ENCODE measurements around the genes HERC6 and NAP1L5.

DNA sequence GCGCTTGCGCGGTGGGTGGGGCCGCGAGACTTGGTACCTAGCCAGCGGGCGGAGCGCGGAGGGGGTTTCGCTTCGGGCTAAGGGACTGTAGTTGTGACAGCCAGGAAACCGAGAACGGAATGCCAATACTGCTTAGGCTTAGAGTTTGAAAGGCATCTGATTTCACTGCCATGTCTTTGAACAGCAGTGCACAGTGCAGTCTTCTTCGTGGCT, 388 bp upstream of the PPM1K start:
- PRO-cap, 2 experiments = peak in 1 of 2 experiments; most common plus-strand start position 90 of the sequence (in 1)

DNA sequence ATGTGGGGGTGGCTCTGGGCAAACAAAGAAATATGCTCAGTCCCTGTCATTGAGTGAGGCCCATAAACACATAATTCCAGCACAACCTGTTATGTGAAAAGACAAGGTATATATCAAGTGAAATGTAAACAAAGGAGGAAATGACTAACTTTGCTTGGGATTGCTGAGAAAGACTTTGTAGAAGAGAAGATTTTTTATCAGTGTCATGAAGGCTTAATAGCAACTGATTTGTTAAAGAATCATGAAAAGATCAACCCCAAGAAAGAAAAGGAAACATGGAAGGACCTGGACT, 34.7 kb upstream of the PPM1K start:
- PRO-cap, 2 experiments = no peak in any of the 2 experiments

GRCh38 chr4:88378618-88379251, at the start of gene HERC6:
TSS of gene HERC6 (plus strand) at chr4:88378852.
- PRO-cap, 2 experiments = peak in 1 of 2 experiments; most common plus-strand start chr4:88378852 (in 1); most common minus-strand start chr4:88378945 (in 1)

DNA sequence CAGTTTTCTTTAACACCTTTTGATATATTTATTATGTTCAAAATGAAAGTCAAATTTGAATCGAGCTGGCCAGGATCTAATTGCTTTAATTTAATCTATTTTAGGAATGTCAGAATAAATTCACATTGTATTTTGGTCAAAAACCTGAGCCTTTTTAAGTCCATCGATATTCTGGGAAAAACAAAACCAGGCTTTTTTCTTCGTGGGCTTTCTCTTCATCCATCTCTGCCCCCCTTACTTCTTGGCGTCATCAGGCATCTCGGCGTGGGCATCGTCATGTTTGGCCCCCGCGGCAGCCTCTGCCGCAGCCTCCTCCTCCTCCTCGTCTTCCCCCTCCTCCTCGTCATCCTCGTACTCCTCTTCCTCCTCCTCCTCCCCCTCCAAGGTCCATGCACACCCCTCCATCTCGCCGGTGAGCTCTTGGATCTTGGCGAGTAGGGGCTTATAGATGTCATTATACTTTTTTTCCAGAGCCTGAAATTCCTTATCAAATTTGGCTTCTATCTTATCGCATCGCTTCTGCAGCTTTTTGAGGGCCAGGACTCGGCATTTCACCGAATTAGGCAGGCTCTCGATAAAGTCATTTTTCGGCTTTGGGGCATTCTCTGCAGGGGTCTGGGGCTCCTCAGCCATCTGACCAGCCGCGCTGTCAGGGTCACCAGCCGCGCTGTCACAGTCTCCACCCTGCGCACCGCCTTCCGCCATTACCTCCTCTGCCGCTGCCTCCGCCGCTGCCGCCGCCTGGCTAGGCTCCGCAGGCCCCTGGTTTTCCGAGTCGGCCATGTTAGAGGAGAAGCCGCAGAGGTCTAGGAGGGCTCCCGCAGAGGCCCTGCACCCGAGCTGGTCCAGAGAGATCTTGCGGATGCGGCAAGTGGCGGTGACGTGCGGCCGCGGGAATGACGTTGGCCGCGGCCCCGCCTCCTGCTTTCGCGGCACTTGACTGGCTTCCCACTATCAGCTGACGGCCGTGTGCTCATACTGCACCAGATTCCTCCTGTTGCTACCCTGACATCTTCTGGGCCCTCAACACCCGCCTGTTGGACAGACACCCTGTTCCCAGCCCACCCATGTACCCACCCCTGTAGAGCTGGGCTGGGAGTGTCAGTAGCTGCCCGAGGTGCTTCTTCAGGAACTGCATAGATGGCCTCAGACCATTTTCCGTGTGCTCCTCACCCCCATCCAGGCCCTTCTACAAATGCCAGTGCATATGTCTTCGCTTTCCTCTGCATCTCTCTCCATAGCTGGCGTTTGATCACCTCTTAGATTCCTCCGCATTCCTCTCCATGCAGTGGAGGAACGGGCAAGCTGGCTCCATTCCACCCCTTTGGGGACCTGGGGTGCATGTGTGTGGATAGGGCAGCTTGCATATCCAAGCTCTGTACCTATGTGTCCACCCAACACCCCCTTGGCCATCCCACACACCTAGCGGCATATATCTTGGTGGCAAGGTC, at the start of gene NAP1L5:
TSS of gene NAP1L5 (minus strand) at position 858 of the 1,451 bp plus-strand sequence.
- PRO-cap, 2 experiments = peak in 1 of 2 experiments; most common plus-strand start position 986 of the sequence (in 1); most common minus-strand start position 858 of the sequence (in 1)

- PRO-cap, 2 experiments = no peak in any of the 2 experiments
Measured at GRCh38 chr4:88753947-88754668, 56.5 kb upstream of the NAP1L5 start.

- PRO-cap, 2 experiments = no peak in any of the 2 experiments
Measured at GRCh38 chr4:88772950-88773571, 75.4 kb upstream of the NAP1L5 start.

DNA sequence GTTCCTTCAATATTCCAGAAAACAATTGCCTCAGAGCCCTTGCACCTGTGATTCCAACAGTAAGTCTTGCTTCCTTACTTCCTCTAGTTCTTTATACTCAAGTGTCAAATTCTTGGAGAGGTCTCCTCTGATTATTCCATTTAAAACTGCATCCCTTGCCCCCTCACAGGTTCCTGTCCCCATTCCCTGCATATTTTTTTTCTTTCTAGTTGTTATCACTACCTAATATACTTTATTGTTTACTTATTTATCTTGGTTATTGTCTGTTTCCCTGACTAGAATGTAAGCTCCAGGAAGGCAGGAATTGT, 81.2 kb upstream of the NAP1L5 start:
- PRO-cap, 2 experiments = no peak in any of the 2 experiments

GRCh38 chr4:89161067-89161392, 49.7 kb downstream of the TIGD2 start:
- PRO-cap, 2 experiments = peak in 1 of 2 experiments; most common plus-strand start chr4:89161326 (in 1)

- PRO-cap, 2 experiments = no peak in any of the 2 experiments
Measured at GRCh38 chr4:89275225-89276240, 32.1 kb downstream of the GPRIN3 start.

GRCh38 chr4:89283648-89284198, 23.9 kb downstream of the GPRIN3 start:
- PRO-cap, 2 experiments = no peak in any of the 2 experiments

GRCh38 chr4:89407396-89407621, 99.7 kb upstream of the GPRIN3 start:
- PRO-cap, 2 experiments = no peak in any of the 2 experiments

GRCh38 chr4:90532772-90532971, 405.5 kb downstream of the CCSER1 start:
- PRO-cap, 2 experiments = no peak in any of the 2 experiments

DNA sequence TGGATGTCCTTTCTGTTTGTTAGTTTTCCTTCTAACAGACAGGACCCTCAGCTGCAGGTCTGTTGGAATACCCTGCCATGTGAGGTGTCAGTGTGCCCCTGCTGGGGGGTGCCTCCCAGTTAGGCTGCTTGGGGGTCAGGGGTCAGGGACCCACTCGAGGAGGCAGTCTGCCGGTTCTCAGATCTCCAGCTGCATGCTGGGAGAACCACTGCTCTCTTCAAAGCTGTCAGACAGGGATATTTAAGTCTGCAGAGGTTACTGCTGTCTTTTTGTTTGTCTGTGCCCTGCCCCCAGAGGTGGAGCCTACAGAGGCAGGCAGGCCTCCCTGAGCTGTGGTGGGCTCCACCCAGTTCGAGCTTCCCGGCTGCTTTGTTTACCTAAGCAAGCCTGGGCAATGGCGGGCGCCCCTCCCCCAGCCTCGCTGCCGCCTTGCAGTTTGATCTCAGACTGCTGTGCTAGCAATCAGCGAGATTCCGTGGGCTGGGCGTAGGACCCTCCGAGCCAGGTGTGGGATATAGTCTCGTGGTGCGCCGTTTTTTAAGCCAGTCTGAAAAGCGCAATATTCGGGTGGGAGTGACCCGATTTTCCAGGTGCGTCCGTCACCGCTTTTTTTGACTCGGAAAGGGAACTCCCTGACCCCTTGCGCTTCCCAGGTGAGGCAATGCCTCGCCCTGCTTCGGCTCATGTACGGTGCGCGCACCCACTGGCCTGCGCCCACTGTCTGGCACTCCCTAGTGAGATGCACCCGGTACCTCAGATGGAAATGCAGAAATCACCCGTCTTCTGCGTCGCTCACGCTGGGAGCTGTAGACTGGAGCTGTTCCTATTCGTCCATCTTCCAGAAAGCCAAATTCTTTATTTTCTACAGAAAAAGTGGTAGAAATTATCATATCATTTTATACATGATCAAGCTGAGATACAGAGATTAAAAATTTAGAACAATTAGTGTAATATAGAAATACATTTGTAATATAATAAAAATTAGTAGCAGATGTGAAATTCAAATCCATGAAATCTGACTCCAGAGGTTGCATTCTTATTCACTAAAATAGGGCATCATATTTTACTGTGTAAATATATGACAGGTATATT, 512.2 kb upstream of the GRID2 start:
- PRO-cap, 2 experiments = no peak in any of the 2 experiments

DNA sequence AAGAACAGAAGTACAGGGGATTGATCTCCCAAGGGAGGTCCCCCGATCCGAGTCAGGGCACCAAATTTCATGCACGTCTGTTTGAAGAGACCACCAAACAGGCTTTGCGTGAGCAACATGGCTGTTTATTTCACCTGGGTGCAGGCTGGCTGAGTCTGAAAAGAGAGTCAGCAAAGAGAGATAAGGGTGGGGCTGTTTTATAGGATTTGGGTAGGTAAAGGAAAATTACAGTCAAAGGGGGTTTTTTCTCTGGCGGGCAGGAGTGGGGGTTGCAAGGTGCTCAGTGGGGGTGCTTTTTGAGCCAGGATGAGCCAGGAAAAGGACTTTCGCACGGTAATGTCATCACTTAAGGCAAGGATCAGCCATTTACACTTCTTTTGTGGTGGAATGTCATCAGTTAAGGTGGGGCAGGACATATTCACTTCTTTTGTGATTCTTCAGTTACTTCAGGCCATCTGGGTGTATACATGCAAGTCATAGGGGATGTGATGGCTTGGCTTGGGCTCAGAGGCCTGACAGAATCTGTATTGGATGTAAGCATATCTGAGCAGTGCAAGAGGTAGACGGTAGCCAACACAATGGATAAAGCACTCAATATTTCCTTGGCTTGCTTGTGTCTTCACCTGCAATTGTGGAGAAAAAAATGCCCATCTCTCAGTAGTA, 26.5 kb upstream of the GRID2 start:
- PRO-cap, 2 experiments = no peak in any of the 2 experiments

- PRO-cap, 2 experiments = no peak in any of the 2 experiments
Measured at GRCh38 chr4:93827570-93827943, 996 bp upstream of the ATOH1 start.

DNA sequence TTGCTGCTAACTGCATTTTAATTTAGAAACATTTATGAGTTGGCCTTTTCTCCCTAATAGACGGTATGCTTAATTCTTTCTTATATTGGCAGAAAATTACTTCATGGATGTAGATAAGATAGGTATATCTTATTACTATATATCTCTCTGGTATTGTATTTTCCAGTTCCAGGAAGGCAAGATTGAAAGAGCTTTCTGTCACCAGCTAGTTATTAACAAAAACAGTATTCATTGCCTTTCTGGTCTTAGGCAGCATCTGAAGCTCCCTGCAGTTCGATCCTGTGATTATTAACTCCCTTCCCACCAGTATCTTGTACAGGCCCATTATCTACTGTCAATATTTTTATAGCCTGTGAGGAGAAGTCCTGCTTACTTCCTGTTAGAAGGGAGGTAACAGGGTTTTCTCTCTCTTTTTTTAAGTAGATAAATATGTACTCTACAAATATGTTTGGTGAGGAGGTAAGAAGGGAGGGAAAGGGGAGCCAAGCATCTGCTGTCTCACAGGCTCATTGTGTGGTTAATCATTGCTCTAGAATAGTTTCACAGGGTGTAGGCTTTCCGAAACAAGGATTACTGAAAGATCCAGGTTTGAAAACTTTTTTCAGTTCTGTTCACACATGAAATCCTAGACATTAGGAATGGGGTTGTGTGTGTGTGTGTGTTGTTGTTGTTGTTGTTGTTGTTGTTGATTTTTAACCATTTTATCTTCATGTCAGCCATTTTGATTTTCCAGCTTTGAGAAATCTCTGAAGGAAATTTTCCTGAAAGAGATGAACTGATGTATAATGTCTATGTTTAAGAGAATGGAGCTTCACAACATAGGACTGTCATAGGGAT, 14.1 kb downstream of the ATOH1 start:
- PRO-cap, 2 experiments = no peak in any of the 2 experiments

DNA sequence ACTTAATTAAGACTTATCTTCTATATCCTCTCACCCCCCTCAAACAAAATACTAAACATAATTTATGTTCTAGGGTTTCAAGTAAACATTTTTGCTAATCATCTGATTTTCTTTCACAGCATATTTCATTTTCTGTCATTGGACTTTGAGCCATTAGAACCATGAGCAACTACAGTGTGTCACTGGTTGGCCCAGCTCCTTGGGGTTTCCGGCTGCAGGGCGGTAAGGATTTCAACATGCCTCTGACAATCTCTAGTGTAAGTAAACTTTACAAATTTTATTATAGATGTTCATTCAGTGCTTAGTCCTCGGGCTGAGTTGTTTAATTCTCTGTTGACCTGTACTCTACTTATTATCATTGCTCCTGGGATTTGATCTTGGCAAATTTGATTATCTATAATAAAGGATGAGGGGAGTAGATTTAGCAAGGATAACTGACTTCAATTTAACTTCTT, 3.4 kb downstream of the PDLIM5 start:
- PRO-cap, 2 experiments = no peak in any of the 2 experiments

- PRO-cap, 2 experiments = no peak in any of the 2 experiments
Measured at GRCh38 chr4:94488416-94489291, 36.9 kb downstream of the PDLIM5 start.

- PRO-cap, 2 experiments = no peak in any of the 2 experiments
Measured at GRCh38 chr4:94499564-94500112, 47.9 kb downstream of the PDLIM5 start.

DNA sequence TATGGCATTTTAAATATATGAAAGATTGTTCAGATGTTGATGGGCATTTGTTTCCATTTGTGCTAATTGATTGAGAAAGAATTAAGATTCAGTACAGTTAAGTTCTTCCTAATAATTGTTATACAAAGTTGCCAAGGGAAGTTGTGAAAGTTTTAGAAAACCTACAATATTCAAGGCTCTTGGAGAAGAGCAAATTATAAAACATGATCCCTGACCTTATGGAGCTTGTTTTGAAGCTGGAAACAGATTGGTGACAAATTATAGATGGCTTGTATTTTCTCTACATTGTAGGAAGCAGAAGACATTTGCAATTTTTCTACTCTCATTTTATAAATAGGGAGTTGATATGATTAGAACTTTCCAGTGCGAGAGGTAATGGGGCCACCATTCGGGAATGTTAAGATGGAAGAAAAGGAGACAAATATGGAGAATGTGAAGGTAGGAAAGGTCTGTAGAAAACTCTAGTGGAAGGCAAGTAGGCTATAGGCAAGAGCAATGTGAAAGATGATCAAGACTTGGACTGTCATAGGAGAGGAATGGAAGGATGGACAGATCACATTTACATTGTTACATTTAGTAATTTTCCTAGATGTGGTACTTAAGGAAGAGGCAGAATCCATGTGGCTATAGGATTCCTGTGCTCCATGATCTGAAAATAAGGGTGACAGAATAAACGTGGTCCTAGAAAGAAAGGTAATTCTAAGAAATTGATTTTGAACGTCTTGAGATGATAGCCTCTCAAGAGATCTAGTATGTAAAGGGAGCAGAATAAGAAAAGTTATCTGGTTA, 69.3 kb downstream of the PDLIM5 start:
- PRO-cap, 2 experiments = no peak in any of the 2 experiments

Measured in cerebral cortex (tissue), 2 donors.